Prostate gland (tissue), 2 donors: ENCODE measurements around a stretch of chr3.

DNA sequence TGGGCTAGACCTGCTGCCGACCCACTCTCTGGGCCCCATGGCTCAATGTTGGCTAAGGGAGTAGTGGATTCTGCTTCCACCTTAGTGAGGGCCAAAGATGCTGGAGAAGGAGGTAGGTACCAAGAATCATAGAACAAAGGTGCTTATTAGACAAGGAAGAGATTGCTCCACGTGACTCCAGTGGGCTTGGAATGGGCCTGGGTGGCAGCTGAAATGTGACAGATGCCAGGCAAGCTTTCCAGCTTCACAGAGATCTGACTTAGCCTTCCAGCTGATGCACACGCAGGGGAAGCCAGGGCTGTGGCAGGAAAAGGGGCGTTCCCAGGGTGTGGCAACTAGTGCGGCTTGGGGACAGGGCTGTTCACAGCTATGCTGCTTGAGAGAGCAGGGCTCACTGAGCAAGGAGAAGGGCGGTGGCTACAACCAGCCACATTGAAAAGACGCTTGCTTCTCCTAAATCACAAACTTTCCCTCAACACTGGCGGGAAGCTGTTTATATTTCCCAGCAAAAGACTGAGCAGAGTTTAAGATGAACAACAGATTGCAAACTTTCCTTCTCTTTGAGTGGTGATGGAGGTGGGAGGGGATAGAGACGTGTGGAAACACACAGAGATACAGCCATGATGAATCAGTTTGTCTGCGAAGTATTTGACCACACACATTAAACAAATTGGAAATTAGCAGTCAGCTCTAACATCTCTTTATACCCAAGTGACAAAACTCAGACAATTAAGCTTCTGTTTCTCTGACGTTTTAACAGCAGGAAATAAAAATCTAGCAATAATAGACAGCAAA is 127.6 kb downstream of the BDH1 start:
- PRO-cap = unidirectional peak, plus-strand start at position 394 of the sequence; unidirectional peak, plus-strand start at position 631 of the sequence
- RAMPAGE, long total RNA, 2 experiments = no peak in any of the 2 experiments

DNA sequence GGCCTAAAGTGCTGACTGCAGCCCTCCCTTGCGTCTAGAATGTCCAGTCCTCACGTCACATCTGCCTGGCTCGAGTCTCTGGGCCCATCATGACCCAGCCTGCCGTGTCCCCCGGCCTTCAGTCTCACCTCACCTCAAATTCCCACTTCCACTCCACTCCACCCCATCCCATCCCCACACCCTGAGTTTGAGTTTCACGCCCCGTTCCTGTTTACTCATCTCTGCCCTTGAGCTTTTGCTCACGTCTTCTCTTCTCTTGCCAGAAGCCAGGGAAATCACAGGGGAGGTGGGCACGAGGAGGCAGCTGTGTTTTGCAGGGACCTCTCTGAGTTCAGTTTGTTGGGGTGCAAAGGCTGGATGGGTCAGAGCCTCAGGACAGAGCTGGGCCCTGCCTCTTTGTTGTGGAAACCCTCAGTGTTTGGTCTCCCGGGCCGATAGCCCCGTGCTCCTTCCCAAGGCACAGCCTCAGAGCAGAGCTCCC is 41.1 kb downstream of the BDH1 start:
- PRO-cap = no peak
- RAMPAGE, long total RNA, 2 experiments = no peak in any of the 2 experiments

DNA sequence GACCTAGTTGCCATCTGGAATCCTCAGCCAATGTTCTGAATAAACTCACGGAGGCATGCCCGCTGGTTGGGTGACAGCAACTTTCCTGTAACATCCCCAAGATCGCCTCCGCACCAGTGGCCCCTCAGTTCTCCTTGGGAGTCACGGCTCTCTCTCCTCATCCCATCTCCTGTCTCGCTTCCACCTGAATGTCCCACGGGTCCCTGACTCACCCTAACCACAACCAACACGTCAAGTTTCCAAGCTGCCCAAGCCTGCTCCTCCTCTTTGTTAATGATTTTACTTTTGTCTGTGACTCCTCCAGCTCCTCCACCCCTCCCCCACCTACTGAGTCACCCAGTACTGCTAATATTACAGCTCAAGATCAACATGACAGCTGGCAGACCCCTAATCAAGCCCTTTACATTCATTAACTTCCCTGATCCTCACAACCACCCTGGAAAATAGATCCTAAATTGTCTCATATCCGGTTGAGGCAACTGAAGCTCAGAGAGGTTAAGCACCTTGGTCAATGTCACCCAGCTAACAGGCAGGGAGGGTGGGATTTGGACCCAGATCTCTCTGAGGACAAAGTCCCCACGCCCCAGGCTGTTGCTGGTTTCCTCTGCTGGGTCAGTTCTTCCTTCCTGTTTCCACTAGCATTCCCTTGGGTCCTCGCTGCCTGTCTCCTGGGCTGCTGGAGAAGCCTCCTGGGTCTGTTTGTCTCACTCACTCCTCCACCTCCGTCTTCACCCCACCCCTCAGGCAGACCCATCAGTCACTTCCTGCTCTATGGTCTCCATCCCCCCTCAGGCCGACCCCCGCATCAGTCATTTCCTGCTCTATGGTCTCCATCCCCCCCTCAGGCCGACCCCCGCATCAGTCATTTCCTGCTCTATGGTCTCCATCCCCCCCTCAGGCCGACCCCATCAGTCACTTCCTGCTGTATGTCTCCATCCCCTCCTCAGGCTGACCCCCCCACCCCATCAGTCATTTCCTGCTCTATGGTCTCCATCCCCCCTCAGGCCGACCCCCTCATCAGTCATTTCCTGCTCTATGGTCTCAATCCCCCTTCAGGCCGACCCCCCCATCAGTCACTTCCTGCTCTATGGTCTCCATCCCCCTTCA is 39.0 kb downstream of the BDH1 start:
- PRO-cap = no peak
- RAMPAGE, long total RNA, 2 experiments = no peak in any of the 2 experiments

DNA sequence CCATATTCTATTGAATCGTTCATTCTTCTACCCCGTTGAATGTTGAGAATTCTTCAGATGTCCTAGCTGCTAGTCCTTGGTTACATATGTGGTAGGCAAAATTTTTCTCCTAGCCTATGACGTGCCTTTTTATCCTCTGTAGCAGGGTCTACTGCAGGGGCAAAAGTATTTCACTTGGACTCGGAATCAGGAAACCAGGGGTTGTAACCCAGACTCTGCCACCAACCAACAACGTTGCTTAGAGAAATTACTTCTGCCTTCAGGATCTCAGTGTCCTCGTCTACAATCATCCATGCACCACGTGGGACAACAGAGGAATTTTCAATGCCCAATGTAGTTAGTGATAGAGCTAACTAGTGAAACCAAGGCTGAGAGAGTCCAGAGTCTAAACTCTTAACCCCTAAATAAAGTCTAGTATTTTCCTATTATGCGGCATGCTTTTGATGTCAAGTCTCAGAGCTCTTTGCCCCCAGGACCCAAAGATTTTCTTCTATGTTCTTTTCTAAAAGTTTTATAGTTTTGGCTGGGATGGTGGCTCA is 20.5 kb downstream of the BDH1 start:
- PRO-cap = no peak
- RAMPAGE, long total RNA, 2 experiments = no peak in any of the 2 experiments

GRCh38 chr3:197627602-197628579 is 72.1 kb upstream of the BDH1 start:
- PRO-cap = bidirectional peak, plus-strand start at chr3:197627980, minus-strand start at chr3:197627881
- RAMPAGE, long total RNA, 2 experiments = start-site peak on the minus strand in 2 of 2 experiments, at chr3:197627848-197627878 at its widest, 79 to 96 reads per replicate

DNA sequence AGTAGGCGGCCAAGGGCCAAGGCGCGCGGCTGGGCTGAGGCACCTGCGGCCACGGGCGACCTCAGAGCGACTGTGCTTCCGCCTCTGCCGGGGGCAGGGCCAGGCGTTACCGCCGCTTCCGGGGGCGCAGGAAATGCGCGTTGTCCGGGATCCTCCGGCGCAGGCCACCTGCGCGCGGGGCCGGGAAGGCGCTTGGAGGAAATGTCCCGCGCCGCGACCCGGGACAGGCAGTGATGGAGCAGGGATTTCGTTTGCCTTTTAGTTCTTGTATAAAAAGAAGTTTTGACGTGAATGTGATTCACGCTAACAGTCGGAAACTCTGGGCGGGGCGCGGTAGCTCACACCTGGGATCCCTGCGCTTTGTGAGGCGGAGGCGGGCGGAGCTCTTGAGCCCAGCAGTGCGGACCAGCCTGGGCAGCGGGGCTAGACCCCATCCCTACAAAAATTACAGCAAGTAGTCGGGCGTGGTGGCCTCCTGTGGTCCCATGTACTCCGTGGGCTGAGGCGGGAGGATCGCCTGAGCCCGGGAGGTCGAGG is 81.9 kb downstream of the RUBCN start:
- PRO-cap = unidirectional peak, minus-strand start at position 74 of the sequence
- RAMPAGE, long total RNA, 2 experiments = no peak in any of the 2 experiments

GRCh38 chr3:197838522-197838869 is 47.4 kb downstream of the LRCH3 start:
- PRO-cap = no peak
- RAMPAGE, long total RNA, 2 experiments = no peak in any of the 2 experiments

GRCh38 chr3:197844288-197844739 is 53.3 kb downstream of the LRCH3 start:
- PRO-cap = no peak
- RAMPAGE, long total RNA, 2 experiments = start-site peak on the plus strand in 1 of 2 experiments, at chr3:197844579-197844608 at its widest, 7 reads per replicate

DNA sequence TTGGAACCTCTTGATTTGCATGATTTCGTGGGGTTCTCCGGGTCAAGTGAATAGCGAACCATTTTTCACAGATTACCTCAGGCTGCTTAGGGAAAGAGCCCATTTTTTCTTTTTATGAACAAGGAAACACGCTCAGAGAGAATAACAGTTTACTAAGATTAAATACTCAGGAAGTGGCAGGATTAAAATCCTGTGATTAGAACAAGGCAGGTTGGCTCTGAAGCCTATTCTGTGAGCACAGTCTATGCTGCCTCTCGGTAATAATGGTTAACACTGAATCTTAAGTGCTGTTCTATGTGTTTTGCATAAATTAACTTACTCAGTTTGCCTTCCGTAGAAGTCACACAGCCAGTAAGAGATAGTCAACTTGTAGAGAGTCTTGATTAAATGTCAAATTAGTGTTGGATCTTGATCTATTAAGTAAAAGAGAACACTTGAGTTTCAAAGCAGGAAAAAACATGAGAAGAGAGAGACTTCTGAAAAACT is 59.9 kb downstream of the LRCH3 start:
- PRO-cap = no peak
- RAMPAGE, long total RNA, 2 experiments = no peak in any of the 2 experiments